Peritoneum (tissue), 1 donor: ENCODE measurements around a stretch of chr2.

DNA sequence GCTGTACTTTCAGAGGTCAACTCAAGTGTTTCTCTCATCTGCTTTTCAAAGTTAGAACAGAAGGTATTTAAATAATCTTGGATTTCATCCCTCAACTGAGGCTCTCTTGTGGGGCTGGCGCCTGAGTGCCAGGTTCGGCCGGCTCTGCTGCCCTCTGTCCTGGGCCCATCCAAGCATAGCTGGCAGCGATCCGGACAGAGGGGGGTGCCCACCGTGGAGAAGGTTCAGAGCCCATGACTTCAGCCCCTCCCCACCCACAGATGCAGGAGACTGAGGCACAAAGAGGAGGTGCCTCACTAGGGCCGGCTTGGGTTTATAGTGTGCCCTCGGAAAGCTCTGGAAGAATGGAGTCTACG lies 132.1 kb downstream of the ASB1 start:
- PRO-cap = no peak

DNA sequence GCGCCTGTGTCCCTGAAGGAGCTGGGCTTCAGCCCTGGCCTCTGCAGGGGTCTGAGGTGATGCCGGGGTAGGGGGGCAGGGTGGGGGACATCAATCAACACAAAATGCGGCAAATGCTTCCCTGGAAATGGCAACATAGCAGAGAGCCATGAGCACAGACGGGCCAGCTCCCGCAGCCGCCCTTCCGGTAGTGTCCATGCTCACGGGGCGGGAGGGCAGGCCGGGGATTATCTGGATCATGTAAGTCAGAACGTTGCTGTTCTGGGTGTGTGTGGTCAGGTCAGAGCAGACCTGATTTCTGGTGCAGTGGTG lies 56.5 kb upstream of the TWIST2 start:
- PRO-cap = no peak

DNA sequence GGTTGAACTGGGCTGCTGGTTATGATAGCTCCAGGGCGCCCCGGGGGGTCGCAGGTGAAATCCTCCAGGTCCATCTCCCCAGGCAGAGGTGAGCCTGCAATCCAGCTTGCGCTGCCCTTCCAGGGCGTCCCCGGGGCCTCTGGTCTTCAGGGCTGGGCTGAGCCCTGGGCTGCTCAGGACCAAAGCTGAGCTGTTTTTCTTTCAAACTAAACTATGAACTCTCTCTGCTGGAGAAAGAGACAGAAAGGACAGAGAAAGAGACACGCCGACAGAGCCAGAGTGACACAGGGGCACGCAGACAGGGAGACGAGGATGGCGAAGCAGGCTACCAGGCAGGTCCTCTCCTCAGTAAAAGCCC lies 2.1 kb upstream of the TWIST2 start:
- PRO-cap = no peak

DNA sequence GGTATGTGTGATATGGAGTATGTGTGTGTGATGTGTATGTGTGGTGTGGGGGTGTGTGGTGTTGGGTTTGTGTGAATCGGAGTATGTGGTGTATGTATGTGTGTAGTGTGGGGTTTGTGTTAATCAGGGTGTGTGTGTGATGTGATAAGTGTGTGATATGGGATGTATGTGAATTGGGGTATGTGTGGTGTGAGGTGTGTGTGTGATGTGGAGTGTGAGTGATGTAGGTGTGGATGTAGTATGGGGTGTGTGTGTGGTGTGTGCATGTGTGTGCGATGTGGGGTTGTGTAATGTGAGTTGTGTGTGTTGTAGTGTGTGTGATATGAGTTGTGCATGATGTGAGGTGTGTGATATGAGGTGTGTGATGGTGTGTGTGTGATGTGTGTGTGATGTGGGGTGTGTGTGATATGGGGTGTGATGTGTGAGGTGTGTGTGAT lies 54.4 kb downstream of the TWIST2 start:
- PRO-cap = no peak

DNA sequence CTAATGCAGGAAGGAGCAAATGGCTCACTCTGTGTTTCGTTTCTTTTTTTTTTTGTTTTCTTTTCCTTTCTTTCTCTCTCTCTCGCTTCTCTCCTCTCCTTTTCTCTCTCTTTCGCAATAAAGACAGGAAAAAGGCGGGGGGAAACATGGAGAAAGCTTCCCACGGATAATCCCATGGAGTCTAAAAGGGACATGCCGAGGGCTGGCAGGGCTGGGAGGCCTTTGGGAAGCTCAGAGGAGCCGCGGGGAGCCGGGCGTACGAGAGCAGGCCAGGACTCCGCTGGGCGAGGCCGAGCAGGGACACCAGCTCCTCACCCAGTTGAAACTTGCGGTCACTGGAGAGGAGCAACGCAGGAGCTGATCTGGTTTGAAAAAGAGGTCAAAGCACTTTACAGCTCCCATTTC lies 244.9 kb downstream of the TWIST2 start:
- PRO-cap = no peak

DNA sequence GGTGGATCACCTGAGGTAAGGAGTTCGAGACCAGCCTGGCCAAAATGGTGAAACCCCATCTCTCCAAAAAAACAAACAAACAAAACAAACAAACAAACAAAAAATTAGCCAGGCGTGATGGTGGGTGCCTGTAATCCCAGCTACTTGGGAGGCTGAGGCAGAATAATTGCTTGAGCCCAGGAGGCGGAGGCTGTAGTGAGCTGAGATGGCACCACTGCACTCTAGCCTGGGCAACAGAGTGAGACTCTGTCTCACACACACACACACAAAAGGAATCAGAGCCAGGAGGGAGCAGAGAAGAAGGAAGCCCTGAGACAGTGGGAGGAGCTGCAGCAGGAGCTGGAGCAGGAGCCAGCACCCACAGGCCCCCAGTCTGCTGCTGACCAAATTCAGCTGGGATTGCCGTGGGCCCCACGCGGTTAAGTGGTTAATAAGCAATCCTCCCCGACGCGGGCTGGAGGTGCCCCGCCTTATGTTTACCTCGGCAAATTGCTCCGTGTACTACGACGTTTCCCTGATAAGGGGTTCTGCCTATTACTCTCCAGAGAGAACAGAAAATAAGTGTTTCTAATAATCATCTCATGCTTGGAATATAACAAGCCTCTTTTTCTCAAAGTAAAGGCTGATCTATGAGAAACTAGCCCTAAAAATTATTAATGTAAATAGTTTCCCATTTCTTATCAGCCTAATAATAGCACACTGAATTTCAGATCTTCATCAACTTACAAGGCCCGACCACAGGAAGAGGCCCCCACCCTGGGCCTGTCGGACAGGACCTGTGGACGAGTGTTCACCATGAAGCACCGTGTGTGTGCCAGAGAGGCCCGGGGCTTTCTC lies 265.3 kb downstream of the TWIST2 start:
- PRO-cap = no peak

- PRO-cap = no peak
Observed at GRCh38 chr2:239129546-239129745, 271.4 kb downstream of the HDAC4 start.

DNA sequence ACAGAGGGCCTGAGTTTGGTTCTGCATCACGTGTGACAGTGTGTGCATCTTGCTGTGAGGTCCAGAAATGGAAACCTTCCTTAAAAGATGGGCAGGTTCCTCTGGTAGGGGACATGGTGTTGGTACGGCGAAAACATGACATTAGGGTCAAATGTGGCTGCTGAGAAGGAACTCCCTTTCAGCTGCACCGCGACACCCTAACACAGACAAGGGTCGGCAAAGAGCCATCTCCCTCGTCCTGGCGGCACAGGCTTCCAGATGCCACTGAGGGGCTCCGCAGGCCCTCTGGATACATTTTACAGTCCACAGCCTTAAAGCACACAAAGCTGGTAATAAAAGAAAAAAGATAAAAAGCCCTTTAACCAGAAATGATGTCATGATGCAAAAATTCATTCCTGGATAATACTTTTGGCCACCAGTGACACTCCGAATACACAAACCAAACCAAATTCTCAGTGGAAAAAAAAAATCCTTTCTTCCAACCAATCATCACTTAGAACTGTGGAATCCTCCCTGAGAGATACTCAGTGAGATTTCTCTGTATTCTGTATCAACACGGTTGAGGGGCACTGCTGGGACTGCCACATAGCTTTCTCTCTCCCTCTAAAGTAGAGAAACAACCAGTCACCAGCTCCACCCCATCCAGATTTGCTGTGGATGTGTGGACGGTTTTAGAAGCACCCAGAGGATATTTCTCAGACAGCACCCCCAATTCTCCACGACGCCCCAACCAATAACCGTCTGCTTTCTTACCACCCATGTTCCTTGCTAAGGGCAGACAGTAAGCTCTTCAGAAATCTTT lies 174.8 kb downstream of the HDAC4 start:
- PRO-cap = no peak

DNA sequence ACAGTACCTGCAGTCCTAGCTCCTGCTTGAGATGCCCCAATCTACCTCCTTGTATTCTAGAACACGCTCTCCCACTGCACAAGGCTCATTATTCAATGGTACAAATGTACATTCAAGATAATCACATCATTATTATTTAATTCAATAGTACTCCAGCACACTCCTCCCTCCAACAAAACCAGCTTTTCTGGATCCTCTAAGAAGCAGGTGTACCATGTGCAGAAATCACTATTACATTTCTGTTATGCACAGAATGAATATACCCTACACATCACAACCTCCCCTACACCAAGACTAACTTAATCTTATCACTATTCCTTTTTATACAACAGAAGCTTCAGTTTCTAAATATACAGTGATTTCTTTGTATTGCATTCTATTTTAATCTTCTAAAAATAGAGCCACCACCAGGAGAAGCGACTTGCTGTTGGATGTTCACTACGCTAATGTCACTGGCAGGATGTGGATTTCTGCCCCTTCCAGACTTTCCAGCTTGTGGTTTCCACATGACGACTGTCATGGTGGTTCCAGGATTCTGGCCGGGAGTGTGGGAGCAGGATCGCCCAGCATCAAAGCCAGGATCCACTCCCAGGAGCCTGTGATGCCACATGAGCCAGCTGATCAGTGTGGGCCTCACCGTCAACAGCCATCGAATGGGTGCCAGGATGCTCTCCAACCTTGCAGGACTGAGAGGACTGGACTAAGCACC lies 149.0 kb downstream of the HDAC4 start:
- PRO-cap = no peak

DNA sequence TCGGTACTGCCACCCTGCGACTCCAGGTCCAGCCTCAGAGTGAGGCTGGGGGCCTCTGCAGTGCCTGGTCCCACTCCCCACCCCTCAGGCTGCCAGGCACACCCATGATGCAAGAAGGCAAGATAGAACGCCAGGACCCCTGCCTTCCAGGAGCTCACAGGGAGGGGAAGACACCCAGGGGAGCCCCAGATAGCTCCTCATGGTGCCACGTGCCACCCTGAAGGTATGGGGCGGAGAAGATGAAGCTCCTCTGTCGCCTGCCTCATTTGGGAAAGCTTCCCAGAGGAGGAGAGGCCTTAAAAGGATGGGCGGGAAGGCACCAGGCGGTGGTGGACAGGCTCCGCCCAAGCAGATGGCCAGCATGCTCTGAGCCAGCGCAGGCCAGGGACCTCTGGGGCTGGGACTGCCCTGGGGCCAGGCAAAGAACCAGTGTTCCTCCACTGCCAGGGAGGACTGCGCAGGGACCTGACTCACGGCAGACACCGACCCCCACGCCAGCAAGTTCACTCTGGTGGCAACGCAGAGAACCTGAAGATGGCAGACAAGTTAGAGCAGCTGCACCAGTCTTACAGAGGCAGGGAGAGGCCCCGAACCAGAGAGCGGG lies 125.1 kb downstream of the HDAC4 start:
- PRO-cap = no peak

- PRO-cap = no peak
Observed at GRCh38 chr2:239280055-239280689, 120.6 kb downstream of the HDAC4 start.

- PRO-cap = no peak
Observed at GRCh38 chr2:239290722-239291574, 109.9 kb downstream of the HDAC4 start.

DNA sequence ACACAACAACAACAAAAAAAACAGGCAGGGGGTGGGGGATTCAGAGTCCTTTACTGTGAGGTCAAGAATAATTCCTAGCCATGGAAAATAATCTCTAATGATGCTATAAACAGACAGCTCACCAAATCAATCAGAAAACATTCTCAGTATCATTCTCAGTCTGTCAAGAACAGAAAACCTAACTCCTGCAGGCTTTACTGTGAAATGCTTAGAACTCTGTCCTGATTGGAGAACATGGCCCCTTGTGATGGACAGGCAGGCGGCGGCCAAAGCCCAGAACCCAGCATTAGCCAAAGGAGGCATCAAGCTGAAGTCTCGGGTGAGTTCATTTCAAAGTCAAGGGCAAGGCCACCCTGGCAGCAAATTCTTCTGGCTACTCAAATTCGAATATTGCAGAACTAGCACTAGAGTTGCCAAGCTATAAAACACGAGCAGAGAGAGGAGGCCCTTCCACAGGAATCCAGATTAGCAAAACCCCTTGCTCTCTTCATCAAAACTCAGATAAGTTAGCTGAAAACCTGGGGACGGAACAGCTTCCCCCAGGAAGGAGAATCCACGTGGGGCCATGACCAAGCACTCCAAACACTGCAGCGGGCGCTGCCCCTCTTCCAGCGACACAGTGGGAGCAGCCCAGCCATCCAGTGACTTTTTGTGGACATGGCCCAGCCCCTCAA lies 98.7 kb downstream of the HDAC4 start:
- PRO-cap = no peak

DNA sequence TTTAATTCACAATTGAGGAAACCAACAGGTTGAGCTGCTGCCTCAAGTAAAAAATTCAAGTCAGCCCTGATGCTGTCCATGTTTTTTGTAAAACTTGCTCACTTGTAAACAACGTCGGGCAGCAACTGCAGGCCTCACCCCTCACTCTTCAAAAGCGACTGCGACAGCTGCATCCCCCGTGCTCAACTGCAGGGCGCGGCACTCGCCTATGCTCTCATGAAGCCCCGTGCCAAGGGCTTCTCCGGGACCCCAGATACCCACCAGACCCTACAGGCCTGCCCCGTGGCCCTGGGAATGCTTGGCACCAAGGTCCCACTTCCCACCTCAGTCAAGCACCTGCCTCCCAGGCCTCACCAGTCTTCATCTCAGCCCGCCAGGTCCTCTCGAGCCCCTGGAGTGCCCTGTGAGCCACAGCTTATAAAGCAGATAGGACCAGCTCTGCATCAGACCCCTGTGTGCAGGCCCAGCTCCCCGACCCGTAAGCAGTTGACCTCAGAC lies 97.2 kb downstream of the HDAC4 start:
- PRO-cap = no peak

DNA sequence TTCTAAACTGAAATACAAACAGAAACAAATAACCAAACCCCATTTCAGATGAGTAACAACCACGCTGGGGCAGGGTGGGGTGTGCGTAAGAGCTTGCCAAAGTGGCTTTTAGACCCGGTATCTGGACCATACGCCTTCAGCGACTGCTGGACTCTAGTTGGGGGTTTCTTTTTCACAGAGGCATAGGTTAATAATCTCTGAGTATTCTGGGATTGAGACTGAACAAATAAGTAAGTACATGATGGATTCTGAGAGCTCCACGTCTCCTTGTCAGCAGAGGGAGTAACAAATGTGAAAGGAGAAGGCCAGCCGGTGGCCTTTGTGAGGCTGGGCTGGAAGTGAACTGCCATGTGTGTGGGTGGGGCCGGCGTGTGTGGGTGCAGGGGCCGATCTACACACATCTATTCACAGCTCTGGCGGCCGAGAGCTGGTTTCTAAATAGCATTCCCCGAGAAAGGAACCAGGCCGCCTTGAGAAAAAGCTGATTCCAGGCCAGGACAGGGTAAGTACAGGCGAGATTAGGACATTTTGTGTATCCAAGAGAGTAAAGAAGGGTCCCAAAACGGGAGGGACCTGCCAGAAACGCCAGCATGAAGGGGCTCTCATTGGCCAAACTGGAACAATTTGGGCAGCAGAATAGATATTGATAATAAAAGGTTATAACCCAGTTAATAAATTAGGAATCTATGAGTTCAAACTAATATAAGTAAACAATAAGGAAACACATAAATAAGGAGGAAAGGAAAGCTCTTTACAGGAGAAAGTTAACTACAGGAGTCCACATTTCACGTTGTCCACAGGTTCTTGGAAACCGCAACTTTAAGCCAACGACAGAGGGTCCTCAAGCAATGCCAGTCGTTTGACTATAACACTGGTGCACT lies 83.6 kb downstream of the HDAC4 start:
- PRO-cap = unidirectional peak, plus-strand start at position 404 of the sequence

GRCh38 chr2:239331225-239332114 lies 69.3 kb downstream of the HDAC4 start:
- PRO-cap = no peak

- PRO-cap = no peak
Observed at GRCh38 chr2:239378661-239379155, 22.1 kb downstream of the HDAC4 start.

DNA sequence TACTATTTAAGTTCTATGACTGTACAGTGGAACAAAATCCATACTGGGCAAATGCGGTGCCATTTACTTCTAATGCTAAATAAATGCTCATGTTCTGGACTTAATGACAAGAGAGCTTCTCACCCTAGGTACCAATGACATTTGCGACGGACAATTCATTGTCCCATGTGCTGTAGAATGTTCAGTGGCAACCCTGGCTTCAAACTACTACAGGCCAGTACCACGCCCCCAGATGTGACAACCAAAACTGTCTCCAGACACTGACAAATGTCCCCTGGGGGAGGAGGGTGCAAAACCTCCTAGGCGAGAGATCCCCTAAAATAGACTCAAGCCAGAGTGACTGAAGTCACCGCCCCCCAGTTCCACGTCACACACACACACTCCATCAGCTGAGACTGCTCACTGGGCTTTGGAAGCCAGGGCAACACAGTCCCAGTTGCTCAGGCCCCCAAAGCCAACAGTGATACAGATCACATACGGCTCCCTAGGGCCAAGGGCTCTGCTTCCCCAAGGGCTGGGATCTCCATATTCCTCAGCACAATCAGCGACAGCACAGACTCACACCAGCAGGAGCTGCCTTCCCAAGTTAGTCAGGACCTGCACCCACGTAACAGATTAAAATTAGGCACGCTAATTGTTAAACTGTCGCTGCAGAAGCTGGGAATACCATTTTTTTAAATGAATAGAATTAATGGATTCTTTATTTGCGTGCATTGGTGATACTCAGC lies 19.1 kb downstream of the HDAC4 start:
- PRO-cap = no peak

- PRO-cap = no peak
Observed at GRCh38 chr2:239396722-239397883, 3.7 kb downstream of the HDAC4 start.

DNA sequence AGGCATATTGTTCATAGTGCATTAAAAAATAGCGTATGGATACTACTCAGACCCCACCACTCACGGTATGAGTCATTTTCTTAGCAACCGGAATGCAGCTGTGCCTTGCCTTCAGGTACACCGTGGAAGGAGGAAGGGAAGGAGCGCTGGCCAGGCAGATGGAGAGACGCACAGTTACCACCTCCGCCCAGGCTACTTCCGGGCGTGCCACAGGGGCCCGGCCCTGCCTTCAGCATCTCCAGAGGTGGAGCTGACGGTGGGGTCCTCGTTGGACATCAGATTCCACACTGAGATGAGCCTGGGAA lies 82.0 kb upstream of the HDAC4 start:
- PRO-cap = no peak